Cardiac ventricle fibroblast (primary cell): ENCODE measurements around a stretch of chr6.

DNA sequence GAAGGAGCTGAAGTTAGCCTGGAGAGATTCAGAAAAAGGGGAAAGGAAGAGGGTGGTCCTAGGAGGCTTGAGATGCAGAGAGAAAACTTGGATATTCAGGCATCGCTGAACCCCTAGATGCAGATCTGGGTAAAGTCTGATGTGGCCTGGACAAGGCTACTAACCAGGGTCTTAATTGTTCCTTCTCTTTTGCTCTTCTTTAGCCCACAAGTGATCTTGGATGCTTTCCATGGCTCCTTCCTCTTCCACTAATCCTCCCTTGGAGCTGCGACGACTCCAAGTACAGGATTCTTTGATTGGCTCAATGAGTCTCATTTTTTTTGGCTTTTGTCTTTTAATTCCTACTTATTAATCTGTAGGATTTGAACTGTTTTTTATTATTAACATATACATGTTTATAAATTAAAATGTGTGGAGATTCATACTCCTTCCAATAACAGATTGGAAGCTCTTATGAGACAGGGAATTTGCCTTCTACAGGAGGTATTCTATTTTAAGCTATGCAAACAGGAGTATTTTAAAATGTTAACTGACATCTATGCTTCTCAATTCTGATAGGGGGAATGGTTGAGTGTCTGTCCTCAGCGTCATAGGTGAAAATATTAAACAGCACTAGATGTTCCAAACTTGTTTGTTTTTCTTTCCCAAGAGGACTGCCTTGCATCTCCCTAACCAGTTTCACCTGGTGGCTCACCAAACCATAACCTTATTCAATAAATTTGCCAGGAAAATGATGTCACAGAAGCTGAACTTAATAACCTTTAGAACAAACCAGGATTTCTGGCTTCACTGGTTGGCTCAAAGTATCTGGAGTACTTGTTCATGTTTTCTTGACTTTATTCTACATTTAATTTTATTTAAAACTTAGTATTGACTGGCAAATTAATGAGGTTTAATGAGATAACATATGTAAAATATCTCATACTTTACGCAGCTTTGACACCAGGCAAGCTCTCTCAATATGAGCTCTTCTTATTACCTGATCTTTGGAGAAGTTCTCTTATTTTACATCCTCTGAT, 24.7 kb upstream of the ARG1 start:
- RAMPAGE, long total RNA: no peak

DNA sequence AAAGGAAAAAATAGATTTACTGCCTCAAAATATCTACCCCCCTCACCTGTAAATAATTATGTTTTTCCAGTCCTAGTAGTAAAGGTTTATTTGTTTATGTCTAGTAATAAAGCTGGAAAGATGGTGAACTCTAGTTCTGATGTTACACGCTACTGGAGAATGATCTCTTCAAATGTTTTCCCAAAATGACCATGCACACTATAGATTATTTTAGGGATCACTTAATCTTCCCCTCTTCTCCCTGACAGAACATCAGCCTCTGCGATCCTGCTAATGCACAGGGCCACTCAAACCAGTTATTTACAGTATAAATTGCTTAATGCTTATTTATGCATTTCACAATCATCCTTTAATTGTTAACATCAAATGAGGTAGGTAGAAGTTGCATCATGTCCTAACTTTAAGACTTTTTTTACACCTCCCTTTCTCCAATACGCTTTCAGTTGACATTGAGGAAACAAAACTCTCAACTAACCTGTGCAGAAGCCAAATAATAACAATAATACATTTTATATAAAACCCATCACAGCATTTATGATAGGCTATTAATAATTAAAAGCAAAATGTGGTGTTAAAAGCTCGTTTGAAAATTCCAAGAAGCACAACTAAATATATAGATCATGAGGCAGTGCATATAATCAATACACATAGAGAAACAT, 10.7 kb upstream of the ARG1 start:
- RAMPAGE, long total RNA: no peak

- RAMPAGE, long total RNA: no peak
These were observed 3.3 kb downstream of the ARG1 start for GRCh38 chr6:131576303-131576655.

GRCh38 chr6:131581916-131582763, 9.1 kb downstream of the ARG1 start:
- RAMPAGE, long total RNA: no peak

DNA sequence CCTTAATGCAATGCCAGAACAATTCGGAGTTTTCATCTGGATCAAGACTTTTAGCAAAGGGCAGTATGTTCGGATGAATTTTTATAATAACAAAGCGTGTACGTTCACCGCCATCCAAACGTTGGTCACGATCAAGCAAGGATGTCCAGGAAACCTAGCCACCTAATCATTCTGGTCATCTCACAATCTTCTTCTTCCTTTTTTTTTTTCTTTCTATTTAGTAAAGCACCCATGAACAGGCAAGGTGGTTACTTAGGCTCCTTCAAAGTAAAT, 1.1 kb downstream of the MOXD1 start:
- RAMPAGE, long total RNA: no peak

DNA sequence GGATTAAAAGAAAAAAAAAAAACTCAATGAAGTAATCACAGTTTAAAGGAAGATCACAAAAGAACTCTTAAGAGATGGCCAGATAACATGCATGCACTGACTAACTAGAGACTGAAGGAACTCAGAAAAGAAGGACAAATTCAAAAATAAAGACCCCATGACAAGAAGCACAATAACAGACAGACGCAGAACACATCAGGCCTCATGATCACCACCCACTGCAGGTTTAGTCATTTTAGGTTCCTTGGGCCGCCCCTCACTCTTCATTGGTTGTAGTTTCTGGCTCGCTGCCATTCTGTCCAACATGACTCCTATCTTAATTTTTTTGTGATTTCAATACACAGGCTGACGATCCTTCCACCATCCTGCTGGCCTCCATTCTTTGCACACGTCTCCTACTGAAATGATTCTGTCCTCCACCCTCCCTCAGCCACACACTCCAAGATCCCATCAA, 21.6 kb downstream of the STX7 start:
- RAMPAGE, long total RNA: no peak

DNA sequence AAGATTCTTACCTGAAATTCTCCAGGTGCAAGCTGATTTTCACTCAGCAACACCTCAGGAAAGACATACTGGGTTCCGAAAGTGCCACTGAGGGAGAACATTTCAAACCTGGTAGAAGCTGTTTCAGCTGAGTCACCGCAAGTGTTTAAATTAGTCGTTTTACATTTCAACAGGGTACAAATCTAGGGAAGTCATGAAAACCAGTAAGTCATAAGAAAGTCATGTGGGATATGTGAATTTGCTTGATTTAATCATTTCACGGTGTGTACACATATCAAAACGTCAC, 25.3 kb upstream of the TAAR1 start:
- RAMPAGE, long total RNA: no peak

DNA sequence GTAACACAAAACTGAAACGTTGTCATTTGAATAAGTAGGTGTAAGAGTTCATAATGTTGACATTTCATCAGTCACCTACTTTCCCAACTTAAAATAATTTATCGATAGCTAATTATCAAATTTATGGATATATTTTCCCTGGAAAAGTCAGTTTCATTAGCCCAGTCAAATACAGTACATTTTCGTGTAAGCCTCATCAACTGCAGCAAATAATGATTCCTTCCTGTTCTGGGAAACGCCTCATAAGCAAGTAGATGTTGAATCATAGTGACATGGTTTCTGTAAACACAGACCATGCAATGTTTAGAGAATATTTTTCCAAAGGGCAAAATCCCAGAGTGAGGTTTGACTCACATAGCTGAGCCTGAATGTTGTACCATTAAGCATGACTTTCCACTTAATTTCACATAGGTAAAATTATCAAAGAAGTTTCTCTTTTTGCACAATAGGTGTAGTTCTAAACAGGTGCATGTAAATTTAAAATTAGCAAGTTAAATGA, 16.7 kb upstream of the VNN1 start:
- RAMPAGE, long total RNA: no peak

- RAMPAGE, long total RNA: no peak
These were observed 18.9 kb upstream of the VNN1 start for GRCh38 chr6:132732793-132733129.

DNA sequence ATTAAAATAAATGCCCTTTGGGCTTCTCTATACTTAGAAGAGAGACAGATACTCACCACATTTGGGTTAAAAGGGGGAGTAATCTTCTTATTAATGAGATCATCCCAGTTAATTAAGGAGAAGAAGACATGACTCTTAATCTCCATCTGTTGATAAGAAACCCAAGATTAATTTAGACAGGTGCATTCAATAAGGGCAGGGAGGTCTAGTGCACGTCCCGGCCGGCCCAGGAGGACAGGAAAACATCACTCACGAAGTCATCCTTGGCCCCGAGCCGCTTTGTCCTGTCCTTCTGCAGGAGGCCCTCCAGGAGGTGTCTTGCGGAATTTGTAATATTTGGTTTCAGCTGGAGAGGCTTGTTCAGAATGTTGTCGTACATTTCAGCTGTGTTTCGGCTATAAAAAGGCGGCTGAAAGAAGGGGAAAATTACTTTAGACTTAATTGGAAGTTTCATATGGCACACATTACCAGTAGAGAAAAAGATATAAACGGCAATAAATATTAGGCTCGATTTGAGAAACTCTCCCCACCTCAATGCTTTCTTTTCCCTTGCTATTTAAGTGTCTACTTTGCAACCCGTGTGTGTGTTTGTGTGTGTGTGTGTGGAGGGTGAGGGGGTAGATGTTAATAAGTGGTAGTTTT, 118.5 kb upstream of the SLC2A12 start:
- RAMPAGE, long total RNA: no peak

DNA sequence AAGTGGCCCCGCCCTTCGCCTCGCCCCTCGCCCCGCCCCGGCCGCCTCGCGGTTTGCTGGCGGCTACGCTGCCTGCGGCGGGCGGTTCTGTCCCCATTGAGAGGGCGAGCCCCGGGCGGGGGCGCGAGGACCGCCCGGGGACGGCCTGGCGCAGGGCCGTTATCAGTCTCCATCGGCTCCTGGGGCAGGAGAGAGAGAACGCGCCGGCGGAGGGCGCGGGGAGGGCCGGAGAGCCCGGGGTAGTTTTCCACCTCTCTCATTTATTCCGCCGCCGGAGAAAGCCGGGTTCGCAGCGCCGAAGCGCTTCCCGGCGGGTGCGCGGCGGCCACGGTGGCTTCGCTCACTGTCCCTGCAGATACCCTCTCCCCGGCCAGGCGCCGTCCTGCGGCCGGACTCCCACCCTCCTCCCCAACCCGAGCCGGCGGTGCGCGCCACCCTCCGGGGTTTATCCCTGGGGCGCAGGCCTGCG, 122.5 kb upstream of the SLC2A12 start:
- RAMPAGE, long total RNA: no peak

GRCh38 chr6:134306886-134307321, 11.0 kb downstream of the SGK1 start:
- RAMPAGE, long total RNA: no peak

DNA sequence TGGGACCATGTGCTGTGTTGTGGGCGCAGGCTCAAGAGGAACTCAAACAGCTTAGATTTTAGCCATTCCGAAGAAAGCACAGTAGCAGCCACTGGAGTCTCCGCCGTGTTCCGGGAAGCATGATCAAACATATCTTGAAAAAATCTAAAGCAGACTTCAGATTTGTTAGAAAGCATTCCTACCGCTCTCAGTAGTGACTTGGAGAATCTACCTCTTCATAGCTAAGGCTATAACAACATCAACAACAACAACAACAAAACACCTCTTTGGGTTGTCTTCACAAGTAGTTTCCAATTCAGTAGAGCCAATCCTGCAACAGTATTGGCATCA, 6.2 kb downstream of the SGK1 start:
- RAMPAGE, long total RNA: no peak

- RAMPAGE, long total RNA: no peak
These were observed 2.7 kb downstream of the SGK1 start for GRCh38 chr6:134315076-134315675.

- RAMPAGE, long total RNA: no peak
These were observed 57.2 kb upstream of the SGK1 start for GRCh38 chr6:134375013-134375535.

- RAMPAGE, long total RNA: no peak
These were observed 118.4 kb upstream of the SGK1 start for GRCh38 chr6:134435988-134436987.

GRCh38 chr6:134631899-134632402, 314.0 kb upstream of the SGK1 start:
- RAMPAGE, long total RNA: no peak

DNA sequence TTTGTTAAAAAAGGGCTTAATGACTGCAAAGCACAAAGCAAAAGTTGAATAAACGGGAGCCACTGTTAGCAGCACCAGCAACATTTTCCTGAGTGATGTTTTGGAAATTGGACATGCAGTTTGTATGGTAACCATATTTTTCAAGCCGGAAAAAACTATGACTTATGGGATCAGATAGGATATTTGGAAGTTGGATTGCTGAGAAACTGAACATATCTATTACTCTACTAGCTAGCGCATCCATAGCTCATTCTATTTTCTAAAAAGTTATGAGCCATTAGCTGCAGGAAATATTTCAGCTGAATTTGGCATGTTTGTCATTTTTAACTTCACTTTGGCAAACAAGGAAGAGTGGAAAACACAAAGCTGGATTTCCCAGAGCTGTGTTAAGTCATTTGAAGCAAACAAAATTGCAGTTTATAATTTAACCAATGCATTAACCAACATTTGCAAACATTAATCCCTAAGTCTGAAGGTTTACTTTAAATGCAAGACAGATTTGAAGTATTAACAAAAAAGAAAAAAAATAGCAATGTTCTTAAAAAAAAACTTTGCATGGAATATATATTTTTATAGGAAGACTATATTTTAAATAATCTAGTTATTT, 1.3 kb downstream of the ALDH8A1 start:
- RAMPAGE, long total RNA: no peak

- RAMPAGE, long total RNA: no peak
These were observed 17.5 kb downstream of the HBS1L start for GRCh38 chr6:135037085-135037618.

DNA sequence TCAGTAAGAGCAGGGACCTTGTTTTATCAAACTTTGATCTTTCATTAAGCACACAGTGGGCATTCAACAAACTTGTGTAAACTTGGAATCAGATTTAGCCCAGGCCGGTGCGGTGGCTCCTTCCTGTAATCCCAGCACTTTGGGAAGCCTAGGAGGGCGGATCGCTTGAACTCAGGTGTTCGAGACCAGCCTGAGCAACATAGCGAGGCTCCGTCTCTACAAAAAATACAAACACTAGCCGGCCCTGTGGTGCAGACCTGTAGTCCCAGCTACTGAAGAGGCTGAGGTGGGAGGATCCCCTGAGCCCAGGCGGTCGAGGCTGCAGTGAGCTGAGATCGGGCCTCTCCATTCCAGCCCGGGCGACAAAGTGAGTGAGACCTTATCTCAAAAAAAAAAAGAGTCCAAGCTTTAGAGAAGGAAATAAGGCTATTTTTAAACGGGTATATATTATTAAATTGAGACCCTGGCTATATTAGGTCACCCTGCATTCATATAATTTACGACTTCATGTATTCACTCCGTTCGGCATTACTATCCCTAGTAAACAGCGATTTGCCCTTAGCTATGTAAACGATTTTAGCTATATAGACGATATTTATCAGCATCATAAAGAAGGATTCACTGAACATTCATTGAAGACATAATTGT, 622 bp upstream of the HBS1L start:
- RAMPAGE, long total RNA: no peak